Osteoblast (primary cell): ENCODE measurements around a stretch of chr1.

DNA sequence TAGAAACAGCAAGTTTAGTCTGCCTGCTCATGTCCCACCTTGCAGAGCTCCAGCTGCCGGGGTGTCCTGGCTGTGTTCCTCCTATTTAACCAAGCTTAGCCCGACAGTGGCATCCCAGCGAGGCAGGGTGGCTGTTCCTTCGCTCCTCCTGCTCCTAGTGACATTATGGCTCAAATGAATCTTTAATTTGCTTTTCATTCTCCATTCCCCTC lies 138.0 kb downstream of the RHOU start:
- CAGE, long polyA plus RNA, result no peak
- RRBS, result no CpG with 5 or more reads among the region's 4 CpGs

GRCh38 chr1:228978663-228979130 lies 243.4 kb downstream of the RHOU start:
- CAGE, long polyA plus RNA, result no peak
- RRBS, result no CpG with 5 or more reads among the region's 10 CpGs

DNA sequence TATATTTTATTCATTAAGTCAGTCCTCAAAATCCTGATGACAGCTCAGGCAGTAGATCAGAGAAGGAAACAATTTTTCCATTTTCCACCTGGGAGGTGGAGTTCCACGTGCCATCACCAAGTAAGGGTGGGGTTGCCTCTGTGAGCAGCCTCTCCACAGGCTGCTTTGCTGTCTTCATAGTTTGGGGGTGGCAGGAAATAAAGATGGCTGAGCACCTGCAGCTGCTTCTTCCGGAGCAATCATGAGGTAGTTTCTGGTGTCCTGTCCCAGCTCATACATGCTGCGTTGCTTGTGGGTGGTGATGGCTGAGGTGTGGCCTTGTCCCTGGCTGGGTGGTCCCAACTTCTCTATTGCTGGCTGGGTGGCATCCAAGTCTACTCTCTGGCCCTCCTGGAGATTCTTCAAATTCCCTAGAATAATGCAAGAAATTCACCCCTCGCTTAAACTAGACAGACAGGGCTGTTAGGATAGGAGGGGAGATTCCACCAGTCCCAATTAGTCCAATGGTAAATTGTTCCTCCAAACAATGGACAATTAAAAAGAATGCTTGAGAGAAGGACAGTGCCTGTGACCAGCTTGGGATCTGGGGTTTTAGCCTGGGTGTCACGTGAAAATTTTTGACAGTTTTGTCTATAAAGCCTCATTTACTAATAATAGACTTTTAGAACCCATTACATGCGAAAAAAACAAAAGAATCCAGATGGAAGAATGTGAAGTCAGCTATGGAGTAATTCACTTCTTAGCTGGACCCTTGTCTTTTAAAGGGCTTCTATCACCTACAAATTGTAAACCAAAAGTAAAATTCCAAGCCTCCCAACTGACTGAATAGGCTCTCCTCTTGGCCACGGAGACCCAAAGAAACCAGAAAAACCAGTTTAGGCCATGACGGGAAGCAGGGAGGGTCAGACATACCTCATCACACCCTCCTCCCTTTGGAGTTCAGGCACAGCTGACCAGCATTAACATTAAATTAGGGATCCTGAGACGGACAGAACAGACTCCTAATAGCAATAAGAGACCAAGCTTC lies 177.7 kb upstream of the RAB4A start:
- CAGE, long polyA plus RNA, result no peak
- RRBS, result no CpG with 5 or more reads among the region's 9 CpGs

DNA sequence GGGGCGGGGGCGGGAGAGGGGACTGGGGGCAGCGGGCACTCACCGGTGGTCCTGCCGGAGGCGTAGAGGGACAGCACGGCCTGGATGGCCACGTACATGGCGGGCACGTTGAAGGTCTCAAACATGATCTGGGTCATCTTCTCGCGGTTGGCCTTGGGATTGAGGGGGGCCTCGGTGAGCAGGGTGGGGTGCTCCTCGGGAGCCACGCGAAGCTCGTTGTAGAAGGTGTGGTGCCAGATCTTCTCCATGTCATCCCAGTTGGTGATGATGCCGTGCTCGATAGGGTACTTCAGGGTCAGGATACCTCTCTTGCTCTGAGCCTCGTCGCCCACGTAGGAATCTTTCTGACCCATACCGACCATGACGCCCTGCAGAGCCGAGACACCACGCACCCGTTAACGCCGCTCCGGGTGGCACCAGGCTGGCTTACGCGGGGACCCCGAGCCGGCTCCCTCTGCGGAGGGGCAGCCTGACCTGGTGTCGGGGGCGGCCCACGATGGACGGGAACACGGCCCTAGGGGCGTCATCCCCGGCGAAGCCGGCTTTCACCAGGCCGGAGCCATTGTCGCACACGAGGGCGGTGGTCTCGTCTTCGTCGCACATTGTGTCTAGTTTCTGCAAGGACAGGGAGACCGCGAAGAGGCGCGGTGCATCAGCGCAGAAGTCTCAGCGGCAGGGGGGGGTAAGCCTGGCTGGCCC lies 1.2 kb downstream of the ACTA1 start:
- CAGE, long polyA plus RNA, result no peak
- RRBS, result 7% methylated on average over 10 of the region's 57 CpGs

DNA sequence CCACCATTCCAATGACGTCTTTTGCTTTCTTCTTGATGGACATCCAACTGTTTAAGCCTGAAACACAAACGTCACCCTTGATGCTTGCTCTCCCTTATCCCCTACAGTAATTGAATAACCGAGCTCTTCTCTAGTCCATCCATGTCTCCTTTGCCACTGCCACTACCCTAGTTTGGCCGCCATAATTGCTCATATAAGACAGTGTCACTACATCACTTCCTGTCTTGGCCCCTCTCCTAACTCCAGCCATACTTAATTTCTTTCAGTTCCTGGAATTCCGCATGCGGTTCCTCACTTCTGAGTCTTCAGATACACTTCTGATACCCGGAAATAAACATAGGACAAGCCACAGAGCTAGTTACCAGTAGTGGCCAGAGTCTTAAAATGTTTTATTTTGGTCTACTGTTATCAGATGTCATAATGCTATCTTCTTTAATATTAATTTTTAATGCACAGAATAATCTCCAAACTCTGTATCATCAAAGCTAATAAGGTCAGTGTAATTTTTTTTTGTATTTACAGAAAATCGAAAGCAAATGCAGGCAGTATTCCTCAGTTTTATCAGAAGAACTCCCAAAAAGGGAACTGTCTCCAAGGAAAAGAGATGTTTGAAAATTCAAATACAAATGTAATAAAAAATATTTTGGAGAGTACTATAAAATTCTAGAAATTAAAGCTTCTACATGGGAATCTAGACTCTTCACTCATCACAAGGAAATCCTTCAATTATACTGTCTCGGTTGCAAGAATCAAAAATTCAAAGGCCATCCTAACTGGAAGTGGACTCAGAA lies 25.3 kb downstream of the TAF5L start:
- CAGE, long polyA plus RNA, result no peak
- RRBS, result no CpG with 5 or more reads among the region's 9 CpGs

DNA sequence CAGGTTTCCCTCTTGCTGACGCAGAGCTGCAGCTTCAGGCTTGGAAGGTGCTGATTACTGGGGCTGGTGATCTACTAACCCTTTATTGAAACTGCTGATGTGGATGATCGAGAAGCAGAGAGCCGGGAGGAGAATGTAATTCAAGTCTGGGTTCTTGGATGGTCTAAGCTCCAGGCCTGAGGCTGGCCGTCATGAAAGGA lies 12.4 kb downstream of the GALNT2 start:
- CAGE, long polyA plus RNA, result no peak
- RRBS, result no CpG with 5 or more reads among the region's 4 CpGs

DNA sequence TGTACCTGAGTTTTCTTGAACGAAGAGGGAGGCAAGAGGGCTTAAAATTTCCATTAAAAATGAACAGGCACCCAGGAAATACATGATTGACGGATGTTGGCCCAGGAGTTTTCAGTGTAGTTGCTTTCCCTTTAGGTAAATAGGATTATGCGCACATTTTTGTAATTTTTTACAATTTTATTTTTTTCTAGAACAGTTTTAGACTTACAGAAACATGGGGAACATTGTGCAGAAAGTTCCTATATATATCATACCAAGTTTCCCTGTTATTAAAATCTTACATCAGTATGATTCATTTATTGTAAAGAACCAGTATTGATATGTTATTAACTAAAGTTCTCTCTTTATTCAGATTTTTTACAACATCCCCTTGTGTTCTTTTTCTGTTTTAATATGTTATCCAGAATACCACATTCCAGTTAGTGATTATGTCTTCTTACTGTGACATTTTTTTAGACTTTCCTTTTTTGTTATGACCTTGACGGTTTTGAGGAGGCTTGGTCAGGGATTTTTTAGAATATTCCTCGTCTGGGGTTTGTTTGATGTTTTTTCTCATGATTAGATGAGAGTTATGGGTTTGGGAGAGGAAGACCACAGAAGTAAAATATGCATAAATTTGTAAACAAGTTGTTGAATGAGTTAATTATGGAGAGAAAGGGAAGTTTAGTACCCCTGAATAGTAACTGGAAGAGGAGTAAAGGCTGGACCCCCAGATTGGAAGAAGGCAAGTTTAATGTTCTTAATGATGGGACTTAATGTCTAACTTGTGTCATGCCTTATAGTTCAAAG lies 101.7 kb downstream of the GALNT2 start:
- CAGE, long polyA plus RNA, result no peak
- RRBS, result no CpG with 5 or more reads among the region's 5 CpGs

- CAGE, long polyA plus RNA, result no peak
- RRBS, result no CpG with 5 or more reads among the region's 8 CpGs
These were observed 102.6 kb downstream of the GALNT2 start for GRCh38 chr1:230169457-230170162.

DNA sequence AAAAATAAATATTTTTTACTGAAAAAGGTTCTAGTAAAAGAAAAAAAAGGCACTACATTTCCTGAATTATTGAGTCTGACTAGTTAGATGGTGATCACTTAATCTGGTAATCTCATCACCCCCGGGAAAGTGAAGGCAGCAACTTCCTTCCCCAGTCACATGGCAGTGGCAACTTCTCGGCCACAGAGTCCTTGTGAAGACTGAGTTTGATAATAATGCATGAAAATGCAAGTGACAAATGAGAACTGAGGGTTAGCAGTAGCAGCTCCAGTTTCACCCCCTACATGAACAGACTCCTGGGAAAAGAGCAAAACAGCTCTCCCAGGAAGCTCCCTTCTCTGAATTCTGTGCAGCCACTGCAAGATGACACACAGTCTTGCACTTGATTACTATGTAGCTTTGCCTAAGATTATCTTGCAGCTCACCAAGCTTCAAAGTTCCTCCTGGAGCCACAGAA lies 4.8 kb downstream of the PGBD5 start:
- CAGE, long polyA plus RNA, result no peak
- RRBS, result no CpG with 5 or more reads among the region's 2 CpGs

DNA sequence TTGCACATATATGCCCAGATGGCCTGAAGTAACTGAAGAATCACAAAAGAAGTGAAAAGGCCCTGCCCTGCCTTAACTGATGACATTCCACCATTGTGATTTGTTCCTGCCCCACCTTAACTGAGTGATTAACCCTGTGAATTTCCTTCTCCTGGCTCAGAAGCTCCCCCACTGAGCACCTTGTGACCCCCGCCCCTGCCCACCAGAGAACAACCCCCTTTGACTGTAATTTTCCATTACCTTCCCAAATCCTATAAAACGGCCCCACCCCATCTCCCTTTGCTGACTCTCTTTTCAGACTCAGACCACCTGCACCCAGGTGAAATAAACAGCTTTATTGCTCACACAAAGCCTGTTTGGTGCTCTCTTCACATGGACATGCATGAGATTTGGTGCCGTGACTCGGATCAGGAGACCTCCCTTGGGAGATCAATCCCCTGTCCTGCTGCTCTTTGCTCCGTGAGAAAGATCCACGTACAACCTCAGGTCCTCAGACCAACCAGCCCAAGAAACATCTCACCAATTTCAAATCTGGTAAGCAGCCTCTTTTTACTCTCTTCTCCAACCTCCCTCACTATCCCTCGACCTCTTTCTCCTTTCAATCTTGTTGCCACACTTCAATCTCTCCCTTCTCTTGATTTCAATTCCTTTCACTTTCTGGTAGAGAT lies 40.9 kb upstream of the COG2 start:
- CAGE, long polyA plus RNA, result no peak
- RRBS, result no CpG with 5 or more reads among the region's 7 CpGs

DNA sequence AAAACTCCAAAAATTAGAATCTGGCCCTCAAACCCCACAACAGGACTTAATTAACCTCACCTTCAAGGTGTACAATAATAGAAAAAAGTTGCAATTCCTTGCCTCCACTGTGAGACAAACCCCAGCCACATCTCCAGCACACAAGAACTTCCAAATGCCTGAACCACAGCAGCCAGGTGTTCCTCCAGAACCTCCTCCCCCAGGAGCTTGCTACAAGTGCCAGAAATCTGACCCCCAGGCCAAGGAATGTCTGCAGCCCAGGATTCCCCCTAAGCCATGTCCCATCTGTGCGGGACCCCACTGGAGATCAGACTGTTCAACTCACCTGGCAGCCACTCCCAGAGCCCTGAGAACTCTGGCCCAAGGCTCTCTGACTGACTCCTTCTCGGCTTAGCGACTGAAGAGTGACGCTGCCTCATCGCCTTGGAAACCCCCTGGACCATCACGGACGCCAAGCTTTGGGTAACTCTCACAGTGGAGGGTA lies 38.9 kb upstream of the COG2 start:
- CAGE, long polyA plus RNA, result no peak
- RRBS, result no CpG with 5 or more reads among the region's 7 CpGs

GRCh38 chr1:230708374-230709543 lies 5.2 kb downstream of the AGT start:
- CAGE, long polyA plus RNA, result no peak
- RRBS, result no CpG with 5 or more reads among the region's 21 CpGs

DNA sequence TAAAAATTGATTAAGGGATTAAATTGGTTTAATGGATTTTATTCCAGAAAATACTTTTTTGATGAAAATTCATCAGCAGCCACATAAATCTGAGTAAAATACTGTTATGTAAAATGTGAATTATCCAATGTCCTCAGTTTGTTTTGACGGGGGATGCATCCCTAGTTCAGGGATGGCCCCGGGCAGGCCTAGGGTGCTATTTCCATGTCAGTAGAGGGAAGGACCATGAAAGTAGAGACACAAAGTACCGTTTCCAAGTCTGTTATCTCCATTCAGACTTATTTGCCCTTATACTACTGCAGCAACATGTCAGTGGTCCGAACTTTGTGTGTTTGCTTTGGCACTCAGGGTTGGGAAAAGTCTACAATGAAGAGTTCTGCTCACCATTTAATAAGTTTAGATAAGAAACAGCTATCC lies 11.2 kb upstream of the AGT start:
- CAGE, long polyA plus RNA, result no peak
- RRBS, result no CpG with 5 or more reads among the region's 4 CpGs

- CAGE, long polyA plus RNA, result no peak
- RRBS, result no CpG with 5 or more reads among the region's 8 CpGs
These were observed 3.4 kb downstream of the CAPN9 start for GRCh38 chr1:230750444-230751063.

- CAGE, long polyA plus RNA, result no peak
- RRBS, result no CpG with 5 or more reads among the region's 1 CpG
These were observed 33.4 kb downstream of the C1orf198 start for GRCh38 chr1:230835038-230835237.

DNA sequence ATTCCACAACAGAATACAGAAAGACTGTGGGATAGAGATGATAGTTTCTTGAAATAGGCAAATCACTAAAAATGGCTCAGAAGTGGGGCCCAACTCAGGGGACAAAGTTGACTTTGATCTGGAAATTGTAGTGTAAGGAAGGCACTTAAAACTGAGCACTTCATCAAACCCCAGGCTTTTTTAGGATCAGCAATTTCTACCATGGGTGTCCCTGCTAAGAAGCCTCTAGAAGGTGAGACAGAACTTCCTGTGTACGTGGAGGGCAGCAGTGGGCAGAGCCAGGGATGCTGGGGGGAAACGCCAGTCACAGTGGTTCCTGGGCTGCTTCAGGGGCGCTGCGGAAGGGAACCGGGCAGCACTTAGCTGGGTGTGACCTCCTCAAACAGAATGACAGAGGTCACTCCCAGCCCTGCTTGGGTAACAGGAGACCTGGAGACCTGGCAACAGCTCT lies 20.6 kb downstream of the C1orf198 start:
- CAGE, long polyA plus RNA, result no peak
- RRBS, result no CpG with 5 or more reads among the region's 5 CpGs

- CAGE, long polyA plus RNA, result no peak
- RRBS, result no CpG with 5 or more reads among the region's 11 CpGs
These were observed 42.0 kb upstream of the C1orf198 start for GRCh38 chr1:230910190-230910895.

DNA sequence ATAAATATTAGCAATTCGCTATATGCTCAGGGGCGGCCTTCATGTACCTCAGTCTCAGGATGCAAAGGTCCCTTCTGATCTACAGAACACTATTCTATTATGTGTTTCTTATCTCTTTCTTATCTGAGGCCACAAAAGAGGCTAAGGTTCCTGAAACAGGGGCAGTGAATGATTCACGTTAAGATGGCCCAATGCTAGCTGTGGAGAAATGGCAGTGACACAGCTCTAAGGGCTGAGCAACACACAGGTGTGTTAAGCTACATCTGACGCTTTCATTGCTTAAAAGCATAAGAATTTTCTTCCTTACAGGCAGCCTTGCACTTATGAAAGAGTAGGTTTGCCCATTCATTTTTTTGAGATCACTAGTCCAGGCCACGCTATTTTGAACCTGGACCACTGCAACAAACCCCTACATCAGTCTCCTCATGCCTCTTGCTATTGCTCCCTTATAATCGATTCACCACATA lies 6.8 kb downstream of the C1orf131 start:
- CAGE, long polyA plus RNA, result no peak
- RRBS, result no CpG with 5 or more reads among the region's 6 CpGs

DNA sequence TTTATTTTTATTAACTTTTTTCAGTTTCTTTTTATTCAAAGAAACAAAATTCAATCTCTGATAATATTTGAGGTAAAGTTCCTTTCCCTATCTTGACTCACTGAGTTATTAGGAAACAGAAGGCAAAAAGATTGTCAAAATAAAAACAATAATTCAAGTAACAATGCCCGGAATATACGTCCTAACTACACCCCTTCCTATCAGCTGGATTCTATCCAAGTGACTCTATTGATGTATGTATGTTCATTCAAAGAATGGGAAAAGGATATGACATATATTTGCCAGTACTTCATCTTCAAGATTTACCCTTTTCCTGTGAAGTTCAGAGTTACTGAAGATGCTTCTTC lies 13.7 kb downstream of the SPRTN start:
- CAGE, long polyA plus RNA, result no peak
- RRBS, result no CpG with 5 or more reads among the region's 2 CpGs

- CAGE, long polyA plus RNA, result no peak
- RRBS, result no CpG with 5 or more reads among the region's 6 CpGs
These were observed 191.6 kb downstream of the DISC1 start for GRCh38 chr1:231818183-231818631.